Parotid gland (tissue), 1 donor: ENCODE data around the gene AHI1.

DNA sequence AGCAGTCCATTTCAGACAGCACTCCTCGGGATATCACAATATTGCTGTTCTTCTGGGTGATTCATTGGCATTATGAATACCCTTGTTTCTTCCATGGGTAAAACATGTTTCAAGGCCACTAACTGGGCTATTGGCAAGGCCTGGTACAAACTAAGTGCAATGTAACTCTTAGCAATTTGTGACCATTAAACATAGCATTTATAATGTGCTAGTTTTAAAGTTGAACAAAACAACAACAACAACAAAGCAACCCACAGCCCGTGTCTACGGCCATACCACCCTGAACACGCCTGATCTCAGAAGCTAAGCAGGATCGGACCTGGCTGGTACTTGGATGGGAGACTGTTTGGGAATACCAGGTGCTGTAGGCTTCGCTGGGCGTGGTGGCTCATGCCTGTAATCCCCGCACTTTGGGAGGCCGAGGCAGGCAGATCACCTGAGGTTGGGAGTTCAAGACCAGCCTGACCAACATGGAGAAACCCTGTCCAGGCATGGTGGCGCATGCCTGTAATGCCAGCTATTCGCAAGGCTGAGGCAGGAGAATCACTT lies 61.1 kb downstream of the SGK1 start:
- PRO-cap: no peak

DNA sequence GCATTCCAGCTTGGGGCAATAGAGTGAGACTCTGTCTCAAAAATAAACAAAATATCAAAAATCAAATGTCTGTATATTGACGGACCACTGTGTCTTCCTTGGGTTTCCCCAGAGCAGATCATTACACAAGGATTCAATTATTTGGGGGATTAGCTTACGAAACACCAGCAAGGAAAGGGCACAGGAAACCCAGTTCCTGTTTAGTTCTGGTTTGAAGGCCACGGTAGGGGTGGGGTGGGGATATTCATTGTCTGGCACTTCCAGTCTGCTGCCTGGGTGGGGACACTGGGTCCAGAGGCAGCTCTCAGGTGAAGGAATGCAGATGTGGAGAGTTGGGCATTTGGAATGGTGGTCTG lies 28.5 kb upstream of the SGK1 start:
- PRO-cap: no peak

DNA sequence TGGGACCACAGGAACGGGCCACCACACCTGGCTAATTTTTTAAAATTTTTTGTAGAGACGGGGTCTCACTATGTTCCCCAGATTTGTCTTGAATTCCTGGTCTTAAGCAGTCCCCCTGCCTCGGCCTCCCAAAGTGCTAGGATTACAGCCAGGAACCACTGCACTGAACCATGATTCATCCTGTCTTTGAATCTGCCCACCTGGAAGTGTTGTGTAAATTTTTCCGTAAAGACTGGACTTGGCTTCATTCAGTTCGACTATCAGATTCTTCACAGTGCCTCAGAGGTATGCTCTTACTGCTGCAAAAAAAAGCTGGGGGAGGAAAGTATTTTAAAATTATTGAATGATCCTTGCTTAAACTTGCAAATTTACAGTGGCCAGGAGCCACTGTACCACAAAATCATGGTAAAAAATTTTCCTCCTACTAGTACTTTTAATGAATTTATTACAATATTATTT lies 202.4 kb upstream of the SGK1 start:
- PRO-cap: no peak

DNA sequence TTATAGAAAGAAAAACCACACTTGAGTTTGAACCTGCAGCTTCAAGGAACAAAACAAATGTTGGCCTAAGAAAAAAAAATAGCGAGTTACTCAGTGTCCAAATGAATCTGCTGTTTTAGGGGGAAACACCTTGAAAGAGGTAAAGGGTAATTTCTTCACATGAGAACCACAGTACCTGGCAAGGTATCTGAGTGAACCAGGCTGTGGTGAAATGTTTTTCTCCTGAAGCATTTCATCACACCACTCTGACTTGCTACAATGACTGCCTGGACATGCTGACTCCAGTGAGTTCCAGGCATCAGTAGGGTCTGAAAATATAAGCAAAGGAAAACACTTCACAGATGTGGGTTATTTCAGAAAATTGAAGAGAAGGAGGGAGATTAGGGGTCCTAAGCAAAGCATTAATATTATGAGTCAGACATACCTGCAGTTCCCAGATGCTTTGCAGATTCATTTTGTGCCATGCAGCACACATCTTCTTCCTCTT lies 206.1 kb upstream of the SGK1 start:
- PRO-cap: no peak

DNA sequence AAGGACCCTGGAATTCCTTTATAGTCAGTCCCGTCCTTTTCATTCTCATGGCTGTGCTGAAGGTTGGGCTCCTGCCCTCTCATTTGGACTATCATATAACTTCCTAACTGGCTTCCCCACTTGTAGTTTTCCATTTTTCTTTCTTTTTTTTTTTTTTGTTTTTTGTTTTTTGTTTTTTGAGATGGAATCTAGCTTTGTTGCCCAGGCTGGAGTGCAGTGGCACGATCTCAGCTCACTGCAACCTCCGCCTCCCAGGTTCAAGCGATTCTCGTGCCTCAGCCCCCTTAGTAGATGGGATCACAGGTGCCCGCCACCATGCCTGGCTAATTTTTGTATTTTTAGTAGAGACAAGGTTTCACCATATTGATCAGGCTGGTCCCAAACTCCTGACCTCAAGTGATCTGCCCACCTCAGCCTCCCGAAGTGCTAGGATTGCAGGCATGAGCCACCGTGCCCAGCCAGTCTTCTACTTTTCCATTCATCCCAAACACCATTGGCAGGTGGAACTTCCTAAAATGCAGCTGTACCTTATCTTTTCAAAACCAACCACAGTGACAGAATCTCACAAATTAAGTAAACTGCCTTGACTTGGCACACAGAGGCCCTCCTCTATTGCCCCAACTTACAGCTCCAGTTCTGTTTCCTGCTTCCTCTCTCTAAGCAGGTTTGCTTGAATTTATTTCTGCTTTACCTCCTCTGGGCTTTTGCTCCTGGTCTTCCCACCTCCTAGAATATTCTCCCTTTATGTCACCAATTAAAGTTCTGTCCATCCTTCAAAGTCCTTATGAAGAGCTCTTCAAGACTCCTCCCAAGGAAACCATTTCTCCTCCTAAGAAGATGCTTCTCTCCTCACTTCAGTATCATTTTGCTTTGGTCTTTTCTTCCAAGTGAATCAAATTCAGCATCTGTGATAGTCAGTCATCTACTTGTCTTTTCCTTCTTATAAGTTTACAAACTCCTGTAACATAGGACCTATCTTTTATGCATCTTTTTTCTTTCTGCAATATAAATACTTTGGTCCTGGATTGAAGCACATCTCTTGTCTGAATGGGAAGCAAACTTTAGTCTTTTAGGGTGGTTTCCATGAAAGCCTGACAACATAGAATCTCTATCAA lies 7.6 kb downstream of the MYB start:
- PRO-cap: no peak

GRCh38 chr6:135189465-135190659 lies 8.8 kb downstream of the MYB start:
- PRO-cap: no peak

GRCh38 chr6:135266641-135267652 lies 85.8 kb downstream of the MYB start:
- PRO-cap: no peak

- PRO-cap: no peak
These were observed 135.5 kb downstream of the MYB start for GRCh38 chr6:135316626-135317074.

DNA sequence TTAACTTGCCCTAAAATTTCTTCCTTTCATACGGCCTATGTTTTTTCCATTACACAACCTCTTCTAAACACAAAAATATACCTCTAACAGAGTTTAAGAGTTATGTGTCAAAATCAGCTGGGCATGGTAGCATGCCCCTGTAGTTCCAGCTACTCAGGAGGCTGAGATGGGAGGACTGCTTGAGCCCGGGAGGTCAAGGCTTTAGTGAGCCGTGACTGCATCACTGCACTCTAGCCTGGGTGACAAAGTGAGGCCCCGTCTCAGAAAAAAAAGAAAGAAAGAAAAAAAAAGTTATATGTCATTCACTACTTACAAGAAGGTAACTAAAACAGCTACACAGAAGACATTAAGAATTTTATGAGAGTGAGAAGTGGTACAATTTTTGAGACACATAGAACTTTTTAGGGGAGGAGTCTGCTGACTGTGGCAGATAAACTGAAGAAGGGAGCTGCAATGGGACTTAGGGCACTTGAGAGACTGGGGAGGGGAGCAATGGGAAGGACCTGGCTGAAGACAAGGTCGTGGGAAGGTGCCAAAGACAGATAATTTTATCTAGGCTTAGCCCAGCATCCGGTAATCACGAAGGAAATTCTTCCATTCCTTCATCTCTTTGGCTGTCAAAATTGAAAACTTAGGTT lies 140.0 kb downstream of the MYB start:
- PRO-cap: no peak

DNA sequence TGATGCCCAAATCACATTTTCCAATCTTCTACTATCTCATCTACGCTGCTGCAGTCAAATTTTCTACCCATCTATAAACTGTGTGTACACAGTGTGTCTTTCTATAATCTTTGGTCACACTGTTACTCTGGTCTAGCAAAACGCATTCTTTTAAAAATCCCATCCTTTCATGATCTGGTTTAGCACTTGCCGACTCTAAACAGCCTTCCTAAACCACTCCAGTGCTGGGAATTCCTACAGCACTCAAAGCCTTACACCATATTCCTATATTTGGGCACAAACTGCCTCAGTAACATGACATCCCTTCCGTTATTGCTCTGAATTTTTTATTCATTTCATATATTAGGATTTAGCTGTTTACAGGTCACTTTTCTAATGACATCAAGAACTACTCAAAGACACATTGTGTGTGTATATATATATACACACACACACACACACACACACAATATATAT lies 145.2 kb downstream of the AHI1 start:
- PRO-cap: no peak

DNA sequence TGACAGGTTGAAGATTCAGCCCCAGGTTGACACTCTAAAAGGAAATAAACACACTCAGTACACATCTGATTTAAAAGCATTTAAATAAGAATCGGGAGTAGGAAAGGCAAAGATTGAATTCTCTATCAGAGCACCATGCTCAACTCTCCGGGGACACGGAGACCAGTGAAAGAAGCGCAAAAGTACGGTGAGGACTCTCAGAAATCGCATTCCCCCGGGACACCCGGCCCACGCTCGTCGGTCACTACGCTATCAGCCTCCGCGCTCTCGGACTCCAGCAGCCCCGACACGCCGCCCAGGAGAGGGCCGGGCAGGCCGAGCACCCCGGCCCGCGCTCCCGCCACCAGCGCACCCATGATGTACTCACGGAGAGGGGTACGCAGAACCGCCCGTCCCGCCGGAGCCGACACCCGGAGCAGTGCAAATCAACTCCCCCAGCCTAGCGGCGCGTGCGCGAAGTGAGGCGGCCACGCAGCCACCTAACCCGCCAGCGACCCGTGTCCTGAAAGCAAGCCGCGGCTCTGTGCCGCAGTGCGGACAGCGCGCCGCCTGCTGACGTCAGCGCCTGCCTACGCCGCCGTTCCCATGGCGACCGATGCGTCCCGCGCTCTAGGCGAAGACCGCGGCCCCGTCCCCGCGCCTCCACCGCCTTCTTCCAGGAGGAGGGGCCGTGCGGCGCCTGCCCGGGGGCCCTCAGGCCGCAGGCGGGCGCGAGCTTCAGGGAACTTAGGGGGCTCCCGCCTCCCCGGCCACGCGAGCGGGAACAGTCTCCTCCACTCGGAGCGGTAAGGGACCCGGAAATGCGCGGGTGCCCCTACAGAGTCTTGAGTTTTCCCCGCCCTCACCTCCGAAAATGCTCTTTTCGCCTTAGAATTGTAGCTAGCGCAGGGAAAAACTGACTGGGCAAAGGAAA lies at the start of gene AHI1:
TSS of gene AHI1 (minus strand) at position 525 of the 913 bp plus-strand sequence.
- PRO-cap: bidirectional peak, plus-strand start at position 600 of the sequence, minus-strand start at position 497 of the sequence

GRCh38 chr6:135627446-135627645 lies 129.8 kb upstream of the AHI1 start:
- PRO-cap: no peak

- PRO-cap: no peak
These were observed 163.4 kb downstream of the PDE7B start for GRCh38 chr6:136014588-136015575.

DNA sequence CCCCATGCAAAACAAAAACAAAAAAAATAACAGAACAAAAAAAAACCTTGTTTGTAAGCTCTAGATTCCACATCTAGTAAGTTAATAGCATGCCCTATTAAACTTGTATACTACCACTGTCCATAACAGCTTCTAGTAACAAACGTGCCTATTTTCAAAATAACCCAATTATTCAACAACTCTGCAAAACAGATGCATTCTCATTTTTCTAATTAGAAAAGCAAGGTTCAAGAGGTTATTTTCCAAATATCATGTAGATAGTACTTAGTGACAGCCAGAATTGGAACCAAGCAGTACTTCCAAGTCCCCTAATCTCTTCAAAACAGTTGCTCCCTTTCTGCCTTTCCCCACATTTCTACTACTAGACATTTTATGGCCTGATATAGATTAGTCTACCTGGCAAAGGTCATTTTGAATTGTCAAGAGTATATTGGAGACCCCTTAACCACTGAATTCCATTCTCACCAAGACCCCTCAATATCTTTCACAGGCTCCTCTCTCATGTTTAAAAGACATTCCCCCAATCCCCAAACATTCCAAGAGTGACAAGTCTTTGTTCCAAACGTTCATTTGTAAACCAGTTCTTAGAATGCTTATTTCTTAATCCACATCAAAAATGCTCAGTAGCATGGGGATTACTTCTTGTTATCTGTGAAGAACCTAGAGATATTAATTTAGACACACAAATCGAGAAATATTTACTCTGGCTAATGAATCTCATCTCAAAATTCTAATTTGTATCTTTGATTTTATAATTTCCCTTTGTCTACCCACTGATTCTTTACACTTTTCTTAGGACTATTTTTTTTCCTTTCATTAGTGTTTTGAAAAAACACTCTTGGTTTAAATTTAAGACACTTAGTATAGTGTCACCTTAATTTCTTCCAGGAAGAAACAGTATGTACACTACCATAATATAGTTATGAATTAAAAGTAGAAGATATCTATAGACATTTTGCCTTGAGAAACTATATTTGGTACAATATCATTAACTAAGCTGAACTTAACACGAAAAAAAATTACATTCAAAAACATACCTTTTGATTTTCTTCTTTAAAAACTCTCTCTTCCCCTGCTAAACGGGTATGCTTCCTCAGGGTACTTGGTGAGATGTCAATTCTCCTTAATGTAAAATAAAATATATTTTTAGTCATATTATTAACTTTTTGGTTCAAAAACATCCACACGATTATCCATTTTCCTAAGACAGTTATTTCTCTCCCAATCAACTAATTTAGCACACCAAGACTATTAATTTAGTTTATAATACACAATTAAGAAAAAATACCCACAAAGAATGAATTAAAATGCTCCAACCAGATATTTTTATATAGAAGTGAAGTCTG lies 18.2 kb downstream of the BCLAF1 start:
- PRO-cap: no peak

DNA sequence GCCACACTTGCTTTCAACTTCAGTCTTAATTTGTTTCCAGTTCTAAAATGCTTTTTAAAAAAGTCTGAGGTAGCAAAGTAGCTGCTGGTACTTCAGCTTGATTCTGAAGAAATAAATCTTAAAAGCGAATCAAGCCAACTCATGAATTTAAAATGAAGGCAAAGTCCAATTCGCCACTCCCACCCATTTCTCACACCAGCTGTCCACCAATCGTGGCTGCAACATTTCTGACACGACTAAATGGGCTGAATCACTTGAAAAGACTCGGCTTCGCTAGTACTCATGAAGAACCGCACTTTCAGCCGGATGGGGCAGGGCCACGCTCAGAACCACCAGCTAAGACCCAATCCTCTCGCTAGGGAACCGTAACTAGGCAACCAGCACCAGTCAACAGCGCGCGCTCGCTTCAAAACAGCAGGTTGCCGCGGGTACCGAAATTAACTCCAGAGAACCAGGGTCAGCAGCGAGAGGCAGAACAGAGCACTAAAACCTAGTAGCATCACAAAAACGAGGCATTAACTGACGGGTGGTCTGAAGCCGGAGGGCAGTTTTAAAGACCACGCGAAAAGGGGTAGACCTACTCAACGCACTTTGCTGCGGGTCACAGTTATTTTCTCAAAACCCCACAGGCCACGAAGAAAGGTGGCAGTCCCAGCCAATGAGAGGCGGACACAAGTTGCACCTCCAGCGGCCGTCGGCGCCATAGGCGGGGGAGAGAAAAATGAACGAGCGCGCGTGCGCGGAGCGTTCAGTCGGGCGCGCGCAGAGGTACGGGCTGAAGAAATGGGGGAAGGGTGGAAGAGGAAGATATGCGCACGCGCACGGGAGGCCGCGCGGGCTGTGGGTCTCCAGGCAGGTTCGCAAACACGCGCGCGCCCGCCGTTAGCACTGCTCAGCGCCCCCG lies 777 bp downstream of the BCLAF1 start:
- PRO-cap: bidirectional peak, plus-strand start at position 778 of the sequence, minus-strand start at position 699 of the sequence

- PRO-cap: no peak
These were observed 14.0 kb upstream of the MAP7 start for GRCh38 chr6:136564153-136564607.

DNA sequence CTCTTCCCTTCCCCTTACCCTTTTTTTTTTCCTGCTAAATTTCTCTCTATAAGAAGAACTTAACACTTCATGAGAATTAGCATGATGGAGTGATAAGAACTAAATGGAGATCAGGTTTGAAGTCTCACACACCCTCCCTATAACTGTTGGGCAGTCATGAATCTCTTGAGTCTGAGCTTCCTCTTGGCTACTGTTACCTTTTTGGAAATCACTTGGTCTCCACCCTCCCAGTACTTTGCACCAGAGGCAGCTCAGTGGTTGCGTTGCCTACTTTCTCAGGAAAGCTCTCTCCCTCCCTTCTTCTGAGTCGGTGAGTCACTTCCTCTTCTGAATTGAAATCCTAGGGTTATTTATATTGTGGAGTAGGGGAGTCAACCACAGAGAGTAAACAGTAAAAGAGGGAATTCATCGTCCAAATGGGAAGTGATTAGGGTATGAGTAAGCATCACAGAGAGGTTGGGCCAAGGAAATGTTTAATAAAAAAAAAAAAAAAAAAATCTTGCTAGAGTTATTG lies 60.0 kb upstream of the MAP7 start:
- PRO-cap: no peak

GRCh38 chr6:136622650-136623293 lies 72.5 kb upstream of the MAP7 start:
- PRO-cap: no peak

GRCh38 chr6:136959383-136959898 lies 37.3 kb downstream of the SLC35D3 start:
- PRO-cap: no peak

DNA sequence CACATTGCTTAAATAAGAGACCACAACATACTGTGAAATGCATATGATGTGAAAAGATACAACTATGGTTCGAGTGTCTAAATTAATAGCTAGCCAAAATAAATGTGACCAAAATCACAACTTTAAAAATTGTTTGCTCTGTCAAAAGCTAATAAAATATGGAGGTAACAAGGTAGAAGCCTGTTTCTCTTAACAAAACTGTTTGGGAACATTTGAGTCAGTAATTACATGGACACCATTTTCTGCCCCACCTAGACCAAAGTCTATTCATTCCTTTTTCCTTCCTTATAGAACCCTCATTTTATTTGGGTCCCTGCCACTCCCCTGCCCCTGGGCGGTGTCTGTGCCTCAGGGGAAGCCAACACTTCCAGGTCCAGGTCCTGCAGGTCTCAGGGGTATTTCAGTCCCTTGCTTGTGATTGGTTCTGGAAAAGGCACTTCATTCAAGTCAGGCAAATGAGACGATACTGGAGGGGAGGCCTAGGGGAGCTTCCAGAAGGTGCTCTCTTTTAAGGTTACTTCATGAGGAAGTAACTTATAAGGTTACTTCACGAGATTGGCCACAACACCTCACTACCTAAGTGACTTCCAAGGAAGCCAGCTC lies 42.2 kb downstream of the SLC35D3 start:
- PRO-cap: no peak